ENCODE measurements around the gene AKAIN1.

- RRBS, result no CpG with 5 or more reads among the region's 6 CpGs
These were observed 76.6 kb upstream of the LPIN2 start for GRCh38 chr18:3089417-3090065.

DNA sequence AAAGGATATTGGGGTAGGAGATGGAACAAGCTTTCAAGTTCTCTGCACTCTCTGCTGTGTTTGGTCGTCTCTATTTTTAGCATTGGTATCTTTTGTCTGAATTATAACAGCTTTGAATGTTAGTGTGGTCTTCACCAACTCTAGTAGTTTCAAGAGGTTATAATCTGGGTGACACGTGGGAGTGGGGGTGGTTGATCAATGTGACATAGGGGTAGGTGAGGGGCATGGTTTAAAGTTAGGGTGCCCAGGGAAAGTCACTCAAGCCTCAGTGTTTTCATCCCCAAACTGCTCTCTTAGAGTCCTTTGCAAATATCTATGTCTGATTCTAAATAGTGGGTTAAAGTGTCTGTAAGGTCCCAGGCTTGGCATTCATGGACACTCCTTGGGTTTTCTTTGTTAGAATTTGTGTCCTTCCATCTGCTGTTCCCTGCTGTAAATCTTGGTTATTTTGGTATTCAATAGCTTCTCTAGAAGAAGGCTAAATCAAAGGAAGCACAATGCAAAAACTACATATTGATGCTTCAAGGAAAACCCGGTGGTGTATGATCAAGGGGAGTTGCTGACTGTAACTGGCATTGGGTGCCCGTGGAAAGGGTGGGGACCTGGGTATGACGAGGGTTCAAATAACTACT lies 9.5 kb downstream of the MYOM1 start:
- RRBS, result no CpG with 5 or more reads among the region's 5 CpGs

- RRBS, result under 1% methylated on average over 10 of the region's 29 CpGs
These were observed 458 bp downstream of the MYL12A start for GRCh38 chr18:3247957-3248561.

GRCh38 chr18:3262901-3263173 lies 904 bp downstream of the MYL12B start:
- RRBS, result under 1% methylated on average over 4 of the region's 8 CpGs

DNA sequence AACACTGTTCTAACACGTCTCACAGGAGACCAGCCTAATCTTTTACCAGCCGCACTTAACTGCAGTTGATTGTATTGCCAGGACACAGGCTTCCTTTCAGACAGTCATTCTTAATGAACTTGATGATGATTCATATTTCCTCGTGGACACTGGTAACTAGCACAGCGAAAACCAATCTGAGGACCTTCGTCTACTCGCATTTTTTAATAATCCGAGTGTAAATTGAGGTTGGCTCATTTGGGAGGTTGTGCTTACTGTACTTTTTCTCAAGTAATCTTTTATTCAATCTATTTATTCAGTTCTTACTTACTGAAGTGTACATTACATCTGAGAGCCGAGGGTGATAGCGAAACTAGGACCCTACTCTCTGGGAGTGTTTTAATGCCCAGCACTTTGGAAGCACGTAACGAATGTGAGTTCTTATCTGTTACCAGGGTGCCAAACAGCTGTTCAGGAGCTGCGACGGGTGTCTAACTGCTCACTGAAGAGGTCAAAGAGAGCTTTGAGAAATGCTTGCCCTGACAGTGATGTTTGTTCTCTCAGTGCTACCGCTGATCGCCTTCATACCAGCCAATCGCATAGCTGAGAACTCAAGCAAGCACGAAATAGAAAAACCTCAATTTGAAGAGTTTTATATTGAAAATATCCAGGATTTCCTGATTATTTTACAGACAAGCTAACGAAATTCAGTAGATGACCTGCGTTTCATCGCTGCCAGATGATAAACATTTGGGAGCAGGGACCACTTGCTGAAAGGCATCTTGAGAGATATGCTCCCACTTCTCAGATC lies 20.9 kb downstream of the MYL12B start:
- RRBS, result no CpG with 5 or more reads among the region's 20 CpGs

GRCh38 chr18:3411694-3412388 lies 38.1 kb upstream of the TGIF1 start:
- RRBS, result no CpG with 5 or more reads among the region's 32 CpGs

DNA sequence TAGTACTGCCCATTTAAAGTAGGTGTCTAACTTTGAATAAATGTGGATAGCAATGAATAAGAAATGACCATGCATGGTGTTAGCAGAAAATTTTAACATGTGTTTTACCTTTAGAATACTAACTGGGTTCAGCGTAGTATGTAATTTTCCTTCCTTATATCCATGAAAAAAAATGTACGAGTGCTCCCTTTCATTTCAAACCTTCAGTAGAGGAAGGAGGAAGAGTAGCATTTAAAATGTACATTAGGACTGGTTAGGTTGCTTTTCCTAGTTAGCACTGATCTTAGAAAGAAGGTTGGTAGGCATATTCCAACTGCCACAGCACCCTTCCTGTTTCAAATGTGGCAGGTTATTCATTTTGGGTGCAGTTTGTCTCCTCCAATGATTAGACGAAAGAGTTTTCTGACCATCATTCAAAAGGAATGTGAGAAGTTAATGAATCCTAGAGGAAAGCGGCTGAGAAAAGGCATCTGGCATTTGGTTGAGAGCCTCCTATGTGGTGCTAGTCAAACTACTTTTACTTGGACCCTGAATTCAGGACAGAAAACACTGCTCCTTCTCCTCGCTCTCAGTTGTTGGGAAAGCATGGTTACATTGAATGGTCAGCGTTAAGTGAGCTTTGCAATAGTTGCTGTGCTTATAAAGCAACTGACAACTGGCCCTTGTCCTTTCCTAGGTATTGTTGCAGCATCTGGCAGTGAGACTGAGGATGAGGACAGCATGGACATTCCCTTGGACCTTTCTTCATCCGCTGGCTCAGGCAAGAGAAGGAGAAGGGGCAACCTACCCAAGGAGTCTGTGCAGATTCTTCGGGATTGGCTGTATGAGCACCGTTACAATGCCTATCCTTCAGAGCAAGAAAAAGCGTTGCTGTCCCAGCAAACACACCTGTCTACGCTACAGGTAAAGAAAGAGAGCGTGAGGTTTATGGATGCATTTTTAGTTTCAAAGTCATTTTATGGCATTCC lies 6.0 kb downstream of the TGIF1 start:
- RRBS, result no CpG with 5 or more reads among the region's 12 CpGs

- RRBS, result no CpG with 5 or more reads among the region's 3 CpGs
These were observed 145.6 kb downstream of the TGIF1 start for GRCh38 chr18:3595411-3596196.

DNA sequence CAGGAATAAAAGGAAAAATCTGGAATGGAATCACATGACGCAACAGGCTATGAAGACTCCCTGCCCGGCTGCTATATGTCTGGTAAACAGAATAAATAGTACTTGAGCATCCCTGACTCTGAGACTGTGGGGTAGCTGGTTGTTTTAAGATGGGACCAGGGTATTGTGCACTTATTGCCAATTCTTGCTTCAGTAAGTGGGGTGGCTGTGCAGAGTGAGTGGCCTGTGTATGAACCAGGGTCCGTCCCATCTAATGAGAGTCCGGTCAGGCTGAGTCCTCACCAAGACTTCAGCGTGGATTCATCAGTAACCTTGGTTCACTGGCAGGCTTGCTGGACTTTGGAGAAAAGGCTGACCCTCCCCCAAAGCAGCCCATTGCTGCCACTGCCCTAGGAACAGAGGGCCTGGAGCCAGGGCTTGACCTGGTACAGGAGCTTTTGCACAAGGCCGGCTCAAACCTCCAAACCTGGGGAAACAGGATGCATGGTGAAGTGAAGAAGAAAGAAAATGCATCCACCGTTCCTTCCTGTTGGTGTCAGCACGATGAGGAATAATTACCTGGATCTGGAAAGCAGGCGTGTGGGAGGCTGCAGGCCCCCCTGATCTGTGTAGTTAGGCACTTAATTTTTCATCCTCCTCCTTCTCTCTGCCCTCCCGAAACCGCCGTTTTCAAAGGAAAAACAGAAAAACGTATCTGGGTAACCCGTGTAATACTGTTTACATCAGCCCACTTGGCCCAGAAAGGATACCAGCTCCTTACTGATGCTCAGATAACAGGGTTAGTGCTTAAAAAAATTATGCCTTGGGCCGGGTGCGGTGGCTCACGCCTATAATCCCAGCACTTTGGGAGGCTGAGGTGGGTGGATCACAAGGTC lies 147.5 kb downstream of the TGIF1 start:
- RRBS, result no CpG with 5 or more reads among the region's 17 CpGs

DNA sequence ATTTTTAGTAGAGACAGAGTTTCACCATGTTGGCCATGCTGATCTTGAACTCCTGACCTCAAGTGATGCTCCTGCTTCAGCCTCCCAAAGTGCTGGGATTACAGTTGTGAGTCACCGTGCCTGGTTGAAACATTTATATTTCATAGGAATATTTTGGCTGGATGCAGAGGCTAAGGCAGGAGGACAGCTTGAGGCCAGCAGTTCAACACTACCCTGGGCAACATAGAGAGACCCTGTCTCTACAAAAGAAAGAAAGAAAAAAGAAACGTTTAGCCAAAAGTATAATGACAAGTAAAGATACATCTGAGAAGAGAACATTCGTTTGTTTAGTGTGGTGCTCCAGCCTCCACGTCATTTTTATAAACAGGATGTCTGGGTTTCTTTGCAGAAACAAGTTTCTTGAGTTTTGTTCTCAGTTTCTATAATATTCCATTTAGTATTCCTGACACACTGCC lies 200.3 kb downstream of the TGIF1 start:
- RRBS, result no CpG with 5 or more reads among the region's 4 CpGs

DNA sequence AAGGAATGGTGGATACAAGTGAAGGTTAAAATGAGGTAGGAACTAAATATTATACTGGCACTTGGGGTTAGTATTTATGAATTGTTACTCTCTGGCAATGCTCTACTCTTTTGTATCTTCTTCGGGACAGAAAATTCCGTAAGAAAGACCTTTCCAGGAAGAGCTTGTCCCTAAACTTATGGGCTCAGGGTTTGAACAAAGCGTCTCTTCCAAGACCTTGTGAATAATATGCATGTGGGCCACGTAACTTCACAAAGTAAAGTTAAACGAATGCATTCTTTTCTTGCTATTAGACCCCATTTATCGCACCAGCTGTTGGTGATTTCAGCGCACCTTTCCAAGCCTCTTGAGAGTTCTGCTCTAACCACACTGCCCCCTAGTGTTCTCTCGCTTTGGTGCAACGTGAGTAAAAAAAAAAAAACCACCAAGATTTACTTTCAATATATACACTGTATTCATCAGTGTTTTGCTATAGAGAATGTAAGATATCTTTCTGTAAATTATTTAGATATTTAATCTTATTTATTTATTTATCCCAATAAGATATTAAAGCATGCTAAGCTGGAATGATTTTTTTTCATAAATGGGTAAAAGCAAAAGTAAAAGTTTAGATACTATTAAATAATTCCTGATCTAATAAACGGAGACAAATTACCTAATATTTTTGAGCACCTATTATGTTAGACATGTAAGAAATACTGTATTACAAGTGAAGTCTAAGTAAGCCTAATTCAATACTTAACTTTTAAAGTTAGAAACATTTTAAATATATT lies 459.6 kb downstream of the DLGAP1 start:
- RRBS, result no CpG with 5 or more reads among the region's 10 CpGs

DNA sequence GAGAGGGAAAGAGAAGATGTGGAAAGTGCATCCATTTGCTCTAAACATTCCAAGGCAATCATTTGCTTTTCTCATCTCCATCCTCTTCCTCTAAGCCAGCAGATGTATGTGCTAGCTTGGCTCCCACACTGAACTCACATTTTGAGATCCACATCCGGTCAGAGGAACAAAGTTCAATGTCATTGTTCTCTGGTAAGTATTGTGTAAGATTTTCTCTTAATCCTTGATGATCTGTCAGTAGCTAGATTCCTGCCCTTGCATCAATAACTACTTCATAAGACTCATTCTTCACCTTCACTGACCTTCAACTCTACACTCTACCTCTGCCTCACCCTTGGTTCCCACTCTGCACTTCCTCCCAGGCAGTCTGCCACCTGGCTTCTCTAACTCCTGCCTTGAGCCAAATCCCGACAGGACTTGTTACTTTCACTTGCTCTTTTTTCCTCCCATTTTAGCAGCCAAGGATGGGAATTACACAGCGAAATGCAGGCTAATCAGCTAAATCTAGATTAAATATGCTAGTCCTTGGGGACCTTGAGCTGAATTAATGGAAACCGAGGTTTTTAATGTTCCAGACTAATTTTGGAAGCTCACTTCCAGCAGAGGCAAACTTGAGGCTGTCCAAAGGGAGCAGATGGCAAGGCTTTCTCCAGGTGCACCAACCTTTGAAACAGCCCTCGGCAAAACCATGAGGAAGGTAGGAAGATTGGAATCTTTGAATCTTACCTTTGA lies 190.7 kb downstream of the DLGAP1 start:
- RRBS, result no CpG with 5 or more reads among the region's 5 CpGs

- RRBS, result 2% methylated on average over 9 of the region's 57 CpGs
These were observed at the start of gene AKAIN1 for GRCh38 chr18:5196700-5197430. AKAIN1 (minus strand) TSS chr18:5197257.

DNA sequence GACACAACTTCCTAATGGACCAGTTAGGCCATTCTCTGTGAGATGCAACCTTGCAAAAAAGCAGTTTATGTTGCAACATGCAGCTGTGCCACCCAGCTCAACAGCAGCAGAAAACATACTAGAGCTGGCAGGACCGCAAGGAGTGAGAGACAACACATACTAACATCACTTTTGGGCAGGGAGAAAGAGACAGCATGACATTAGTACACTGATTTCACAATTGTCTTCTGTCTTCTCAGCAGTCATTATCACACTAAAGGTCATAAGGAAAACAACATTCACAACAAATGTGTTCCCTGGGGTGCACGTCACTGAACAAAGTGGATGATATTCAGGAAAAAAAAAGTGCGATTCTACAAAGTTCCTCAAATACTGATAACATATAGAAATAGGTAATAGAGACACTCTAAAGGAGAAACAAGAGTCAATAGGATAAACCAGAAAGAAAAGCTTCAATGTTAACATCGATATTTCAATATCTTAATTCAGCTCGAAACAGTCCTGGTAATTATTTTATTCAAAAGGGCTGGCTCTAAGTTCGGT lies 122.8 kb downstream of the EPB41L3 start:
- RRBS, result no CpG with 5 or more reads among the region's 6 CpGs

- RRBS, result under 1% methylated on average over 24 of the region's 49 CpGs
These were observed 85.0 kb upstream of the EPB41L3 start for GRCh38 chr18:5628789-5629205.

- RRBS, result no CpG with 5 or more reads among the region's 2 CpGs
These were observed 103.5 kb upstream of the TMEM200C start for GRCh38 chr18:5998618-5999406.

DNA sequence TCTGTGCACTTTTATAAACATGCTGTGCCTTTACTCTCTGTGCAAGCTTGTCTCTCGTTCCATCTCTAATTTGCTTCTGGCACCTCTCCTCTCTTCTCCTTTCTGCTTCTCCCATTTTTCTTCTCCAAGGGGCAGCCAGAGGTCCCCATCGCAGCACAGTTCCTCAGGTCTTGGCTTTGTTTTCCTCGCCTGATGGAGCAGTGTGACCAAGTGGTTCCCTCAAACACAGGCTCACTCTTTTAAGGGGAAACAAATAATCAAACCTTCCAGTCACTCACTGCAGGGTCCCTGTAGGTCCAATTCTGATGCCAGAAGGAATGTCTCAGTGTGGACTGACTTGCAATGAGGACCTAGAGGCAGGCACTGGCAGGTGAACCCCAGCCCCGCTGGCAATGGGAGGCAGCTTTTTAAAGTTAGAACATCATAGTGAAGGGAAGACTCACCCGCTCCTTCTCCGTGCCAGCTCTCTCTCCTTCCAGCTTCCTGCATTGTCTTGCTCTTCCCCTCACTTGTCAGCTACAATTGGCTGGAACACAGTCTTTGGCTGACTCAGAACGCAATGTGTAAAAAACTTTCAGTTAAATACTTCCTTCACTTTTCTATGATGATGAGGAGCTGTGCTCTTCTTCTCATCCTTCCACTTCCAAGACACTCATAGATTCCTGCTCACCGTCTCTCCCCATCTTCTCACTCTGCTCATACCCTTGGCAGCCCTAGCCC lies 117.7 kb upstream of the TMEM200C start:
- RRBS, result no CpG with 5 or more reads among the region's 8 CpGs

GRCh38 chr18:7116914-7117302 lies 689 bp downstream of the LAMA1 start:
- RRBS, result 2% methylated on average over 15 of the region's 44 CpGs

DNA sequence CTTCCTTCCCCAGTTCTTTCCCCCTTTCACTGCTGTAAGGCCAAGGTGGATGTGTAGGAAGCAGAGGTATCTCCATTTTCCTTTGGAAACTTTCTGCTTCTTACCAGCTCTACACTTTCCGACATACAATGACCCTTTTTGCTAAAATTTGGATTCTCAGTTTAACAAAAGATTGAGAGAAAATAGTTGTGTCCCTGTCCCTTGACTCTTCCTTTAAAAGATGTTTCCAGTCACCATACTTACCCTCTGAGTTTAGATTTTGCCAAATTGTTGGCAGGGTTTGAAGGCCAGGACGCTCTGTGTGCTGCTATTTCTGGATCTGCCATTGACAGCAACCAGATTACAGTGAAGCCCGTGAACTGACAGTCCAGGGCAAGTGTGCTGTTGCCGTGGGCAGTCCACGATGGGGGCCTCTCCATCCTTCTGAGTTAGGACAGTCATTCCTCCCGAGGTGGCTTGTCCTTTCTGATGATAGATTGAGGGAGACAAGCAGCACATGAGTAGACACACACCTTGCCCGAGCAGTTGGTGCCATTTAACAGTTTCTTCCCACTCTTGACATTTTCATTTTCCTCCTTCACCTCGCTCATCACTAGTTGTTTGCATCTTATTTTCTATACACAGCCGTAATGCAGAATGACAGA lies 89.9 kb downstream of the PTPRM start:
- RRBS, result no CpG with 5 or more reads among the region's 9 CpGs

Data from skeletal muscle cell (primary cell).